A172 (cell line): ENCODE results near the gene UNC5C.

DNA sequence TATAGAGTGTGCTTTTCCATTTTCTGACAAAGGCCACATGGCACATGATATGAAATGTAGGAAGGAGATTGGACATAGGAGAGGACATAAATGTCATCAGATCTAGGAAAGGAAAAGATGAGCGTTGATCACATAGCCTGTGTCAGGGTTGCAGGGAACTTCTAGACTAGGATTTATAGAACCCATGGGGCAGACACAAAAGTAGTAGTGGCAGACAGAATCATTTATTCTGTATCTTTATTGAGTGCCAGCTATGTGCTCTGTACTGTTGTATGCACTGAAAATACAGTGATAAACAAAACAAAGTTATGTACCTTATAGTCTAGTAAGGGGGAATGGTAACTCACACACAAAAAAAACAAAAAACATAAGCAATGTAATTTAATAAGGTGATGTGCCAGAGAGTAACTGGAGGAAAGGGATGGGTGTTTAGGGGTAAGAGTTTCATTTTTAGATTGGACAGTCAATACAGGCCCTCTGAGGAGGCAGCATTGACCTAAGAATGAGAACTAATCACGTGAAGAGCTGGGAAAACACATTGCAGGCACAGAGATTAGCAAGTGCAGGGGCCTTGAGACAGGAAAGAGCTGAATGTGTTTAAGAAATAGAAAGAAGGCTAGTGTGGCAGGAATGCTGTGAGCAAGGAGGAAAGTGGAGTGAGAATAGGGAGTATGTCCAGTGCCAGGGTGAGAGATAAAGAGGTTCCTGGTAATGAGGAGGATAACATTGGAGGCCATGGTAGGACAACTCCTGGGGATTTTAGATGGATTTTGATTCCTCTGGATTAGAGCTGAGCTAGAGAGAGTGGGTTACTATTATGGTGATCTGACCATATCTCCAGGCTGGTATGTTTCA, 17.4 kb downstream of the PDLIM5 start:
- RAMPAGE, long total RNA: no peak

- RAMPAGE, long total RNA: no peak
Observed at GRCh38 chr4:94487301-94487793, 35.6 kb downstream of the PDLIM5 start.

GRCh38 chr4:94499564-94500112, 47.9 kb downstream of the PDLIM5 start:
- RAMPAGE, long total RNA: no peak

- RAMPAGE, long total RNA: no peak
Observed at GRCh38 chr4:94525877-94526305, 74.1 kb downstream of the PDLIM5 start.

GRCh38 chr4:94666696-94667123, 91.0 kb upstream of the BMPR1B start:
- RAMPAGE, long total RNA: no peak

DNA sequence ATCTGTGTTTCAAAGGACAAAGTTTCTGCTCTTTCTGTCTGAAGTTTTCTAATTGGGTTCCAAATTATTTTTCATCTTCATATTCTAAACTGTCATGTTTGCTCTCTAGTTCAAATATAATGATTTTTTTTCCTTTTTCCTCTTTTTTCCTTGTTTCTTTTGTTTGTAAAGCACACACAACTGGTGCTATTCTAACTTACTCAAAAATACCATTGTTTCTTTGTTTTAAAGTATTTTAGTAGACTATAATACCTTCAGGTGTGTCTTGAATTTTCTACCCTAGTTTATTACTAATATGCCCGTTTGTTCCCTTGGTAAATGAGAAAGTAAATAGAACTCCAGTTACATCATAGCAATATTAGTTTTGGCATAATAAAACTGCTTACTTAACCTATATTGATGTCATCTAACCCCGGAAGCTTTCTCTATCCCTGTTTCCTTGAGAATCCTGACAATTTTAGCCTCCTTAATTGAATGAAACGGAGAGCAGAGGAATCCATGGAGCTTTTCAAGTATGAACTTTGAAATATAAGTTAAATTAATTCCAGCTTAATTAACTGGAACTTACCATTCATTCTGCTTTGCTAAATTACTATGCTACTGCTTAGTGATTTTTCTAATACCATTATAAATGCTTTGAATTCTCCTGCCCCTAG, 87.5 kb upstream of the BMPR1B start:
- RAMPAGE, long total RNA: no peak

- RAMPAGE, long total RNA: no peak
Observed at GRCh38 chr4:94670778-94671368, 86.9 kb upstream of the BMPR1B start.

DNA sequence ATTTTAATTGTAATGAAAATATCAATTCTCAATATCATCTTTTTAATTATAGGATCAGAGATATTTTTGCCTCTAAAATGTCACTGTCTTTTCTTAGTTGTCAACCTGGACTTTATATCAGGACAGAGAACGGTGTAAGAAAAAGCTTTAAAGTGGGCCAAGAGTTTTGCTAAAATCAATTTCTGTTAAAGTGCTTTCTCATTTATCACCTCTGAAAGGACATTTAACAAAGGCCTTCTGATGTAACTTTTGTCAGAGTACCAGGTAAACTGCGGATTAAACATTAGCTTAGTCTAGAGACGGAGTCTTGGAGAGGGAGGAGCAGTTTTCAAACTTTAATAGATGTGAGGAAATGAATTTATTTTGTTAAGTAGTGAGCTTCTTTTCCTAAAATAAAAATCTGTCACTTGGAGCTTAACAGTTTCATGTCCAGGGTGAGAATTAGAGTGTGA, 33.8 kb upstream of the BMPR1B start:
- RAMPAGE, long total RNA: no peak

DNA sequence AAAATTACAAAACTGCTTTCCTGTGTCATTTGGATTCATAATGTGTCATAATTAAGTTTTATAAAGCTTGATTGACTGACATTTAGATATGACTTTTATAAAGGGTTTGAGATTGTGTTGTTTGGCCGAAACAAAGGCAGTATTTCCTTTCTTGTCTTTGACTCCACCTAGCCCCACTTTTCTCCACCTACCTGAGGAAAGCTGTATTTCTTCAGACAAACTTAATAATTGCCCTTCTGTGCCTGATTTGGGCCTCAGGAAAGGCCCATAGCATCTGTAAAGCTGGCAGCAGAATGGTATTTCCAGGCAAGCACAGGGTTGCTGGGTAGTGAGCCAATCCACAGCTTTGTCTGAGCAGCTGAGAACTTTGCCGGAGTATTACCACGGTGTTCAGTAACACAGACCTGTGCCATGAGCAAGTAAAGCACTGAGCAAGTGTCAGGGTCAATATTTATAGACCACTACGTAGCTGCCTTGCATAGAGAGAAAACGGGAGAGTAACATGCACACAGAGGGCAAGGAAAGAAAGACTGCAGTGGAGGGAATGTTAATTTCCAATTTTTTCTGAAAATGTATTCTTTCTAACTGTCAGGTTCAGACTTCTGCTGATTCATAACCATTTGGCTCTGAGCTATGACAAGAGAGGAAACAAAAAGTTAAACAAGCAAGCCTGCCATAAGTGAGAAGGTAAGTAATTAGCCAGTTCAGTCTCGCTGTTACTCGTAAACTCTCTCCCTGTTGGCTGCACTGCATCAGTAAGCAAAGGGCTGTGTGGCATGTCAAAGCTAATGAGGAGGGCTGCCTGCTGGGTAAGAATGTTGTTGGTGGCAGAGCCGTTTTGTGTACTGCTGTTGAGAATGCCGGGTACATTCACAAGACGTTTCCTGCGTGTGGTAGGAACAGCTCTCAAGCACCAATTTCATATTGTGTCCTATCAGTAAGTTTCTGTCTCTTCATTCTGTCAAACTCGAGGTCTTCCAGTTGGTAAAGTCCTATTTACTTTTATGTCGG, 238.0 kb downstream of the BMPR1B start:
- RAMPAGE, long total RNA: no peak

DNA sequence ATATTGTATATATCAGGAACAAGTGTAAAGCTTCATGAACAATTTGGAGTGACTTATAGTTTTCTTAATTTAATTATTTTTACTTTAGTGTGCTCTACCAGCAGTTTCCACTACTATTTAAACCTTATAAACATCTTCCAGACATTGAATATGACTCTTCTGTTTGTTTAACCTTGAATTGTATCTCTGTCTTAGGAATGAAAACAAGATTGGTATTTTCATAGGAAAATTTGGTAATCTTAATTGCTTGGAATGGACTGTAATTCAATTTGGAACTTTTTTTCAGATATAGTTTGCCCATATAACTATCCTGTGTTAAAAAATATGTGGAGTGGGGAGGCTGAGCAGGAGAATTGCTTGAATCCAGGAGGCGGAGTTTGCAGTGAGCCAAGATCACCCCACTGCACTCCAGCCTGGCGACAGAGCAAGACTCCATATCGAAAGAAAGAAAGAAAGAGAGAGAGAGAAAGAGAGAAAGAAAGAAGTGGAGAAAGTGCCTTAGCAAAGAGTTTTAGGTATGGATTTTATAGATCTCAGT, 242.4 kb downstream of the BMPR1B start:
- RAMPAGE, long total RNA: no peak

DNA sequence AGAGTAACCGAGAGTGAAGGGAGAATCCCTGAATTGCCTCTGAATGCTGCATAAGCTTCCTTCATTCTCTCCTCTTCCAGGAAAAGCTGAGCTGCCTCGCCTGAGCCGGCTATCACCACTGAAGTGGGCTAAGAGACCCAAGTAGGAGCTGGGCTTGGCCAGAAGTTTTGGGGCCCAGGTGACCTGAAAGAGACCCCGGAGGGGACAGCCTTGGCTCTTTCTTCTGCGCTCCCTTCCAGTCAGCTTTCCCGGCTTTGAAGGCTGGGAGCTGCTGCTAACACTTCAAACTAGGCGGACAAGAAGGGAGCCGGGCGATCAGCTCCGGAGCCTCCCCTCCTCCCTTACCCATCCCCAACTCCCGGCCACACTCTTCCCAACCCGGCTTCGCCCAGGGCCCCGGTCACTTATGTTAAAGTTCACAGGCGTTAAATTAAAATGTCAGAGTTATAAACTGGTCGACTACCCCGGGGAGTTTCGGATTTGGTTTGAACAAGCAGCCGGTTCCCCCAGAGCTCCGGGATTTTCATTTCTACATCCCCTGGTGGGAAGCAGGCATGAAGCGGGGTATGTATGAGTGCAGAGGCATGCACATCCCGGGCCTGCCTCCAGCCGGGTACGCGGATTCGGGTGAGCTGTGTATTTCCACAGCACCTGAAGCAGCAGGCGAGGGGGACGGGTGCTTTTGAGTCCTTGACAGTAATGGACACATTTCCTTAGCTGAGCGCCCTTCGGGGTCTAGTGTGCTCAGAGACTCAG, 1.1 kb downstream of the UNC5C start:
- RAMPAGE, long total RNA: no peak

DNA sequence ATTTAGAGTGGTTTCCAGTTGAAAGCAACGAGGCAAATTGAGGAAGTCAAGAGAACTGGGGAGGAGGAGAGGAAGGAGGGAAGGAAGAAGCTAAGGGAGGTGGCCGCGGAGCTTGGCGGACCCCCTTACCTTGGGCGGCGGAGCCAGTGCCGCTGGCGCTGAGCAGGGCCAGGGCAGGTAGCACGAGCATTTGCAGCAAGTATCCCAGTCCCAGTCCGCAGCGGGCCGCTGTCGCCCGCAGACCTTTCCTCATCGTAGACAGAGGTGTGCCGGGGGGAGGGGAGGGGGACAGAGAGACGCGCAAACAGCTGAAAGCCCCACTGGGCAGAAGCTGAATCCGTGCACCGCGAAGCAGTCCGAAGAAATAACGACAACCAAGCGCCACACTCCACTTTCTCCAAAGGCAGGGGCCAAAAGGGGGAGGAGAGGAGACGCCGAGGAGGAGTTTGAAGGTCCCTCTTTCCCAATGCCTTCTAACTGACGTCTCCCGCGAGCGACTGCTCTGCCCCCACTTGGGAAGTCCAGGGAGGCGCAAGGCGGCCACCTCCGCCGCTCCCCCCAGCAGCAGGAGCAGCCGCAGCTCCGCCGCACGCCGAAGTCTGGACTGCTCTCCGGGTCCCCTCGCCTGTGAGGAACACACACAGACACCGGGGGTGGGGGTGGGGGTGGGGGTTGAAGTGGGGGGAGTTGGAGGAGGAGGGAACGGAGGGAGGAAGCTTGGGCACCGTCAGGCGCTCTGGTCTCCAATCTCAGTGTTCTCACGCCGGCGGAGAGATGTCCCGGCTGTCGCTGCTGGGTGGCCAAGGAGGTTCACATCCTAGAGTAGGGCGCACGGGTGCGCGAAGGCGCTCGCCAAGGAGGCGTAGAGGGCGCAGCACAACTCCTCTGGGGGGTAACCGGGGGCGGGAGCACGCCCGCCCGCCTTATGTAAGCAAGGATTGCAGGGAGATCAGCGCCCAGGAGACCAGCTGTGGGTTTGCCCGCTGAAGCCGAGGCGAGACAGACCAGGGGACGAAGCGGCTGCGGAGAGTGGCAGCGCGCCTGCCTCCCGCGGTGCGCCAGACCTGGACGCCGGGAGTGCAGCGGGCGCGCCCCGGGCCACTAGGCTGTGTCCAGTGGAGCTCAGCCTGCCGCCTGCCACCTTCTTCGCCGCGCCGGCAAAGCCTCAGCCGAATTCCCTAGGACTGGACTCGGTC, at the start of gene UNC5C:
UNC5C (minus strand) TSS at position 369 of the 1,196 bp plus-strand sequence.
- RAMPAGE, long total RNA: start-site peak on the minus strand centred at position 308 of the sequence, 229 bp wide, 48 and 50 reads in 2 replicates; start-site peak on the minus strand centred at position 604 of the sequence, 93 bp wide, 22 and 67 reads in 2 replicates

DNA sequence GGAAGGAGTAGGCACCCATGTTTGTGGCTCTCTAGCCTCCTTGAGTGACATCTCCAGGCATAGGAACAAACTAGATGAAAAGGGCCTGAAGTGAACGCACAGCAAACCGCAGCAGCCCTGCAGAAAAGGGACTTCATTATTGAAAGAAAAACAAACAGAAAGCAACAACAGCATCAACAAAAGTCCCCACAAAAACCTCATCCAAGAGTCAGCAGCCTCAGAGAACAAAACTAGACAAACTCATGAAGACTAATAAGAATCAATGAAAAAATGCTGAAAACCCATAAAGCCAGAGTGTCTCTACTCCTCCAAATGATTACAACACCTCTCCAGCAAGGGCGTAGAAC, 805.7 kb downstream of the STPG2 start:
- RAMPAGE, long total RNA: no peak

DNA sequence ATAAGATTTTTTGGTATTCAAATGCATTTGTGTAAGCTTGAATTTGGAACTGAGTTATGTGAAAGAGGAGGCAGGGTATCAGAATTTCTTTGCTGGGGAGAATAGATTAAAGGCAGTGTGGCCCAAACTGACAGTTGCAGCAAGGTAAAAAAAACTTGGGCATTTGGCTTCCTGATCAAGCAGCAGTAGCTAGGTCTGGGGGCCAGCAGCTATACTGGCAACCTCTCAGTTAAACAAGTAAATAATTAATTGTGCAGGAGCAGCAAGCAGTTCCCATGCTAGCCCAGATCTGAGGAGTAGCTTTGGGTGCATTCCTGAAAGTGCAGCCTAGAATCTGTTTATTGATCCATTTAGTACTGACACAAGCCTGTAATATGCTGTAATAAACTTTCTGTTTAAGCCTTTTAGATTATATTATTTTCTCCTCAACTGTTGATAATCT, 276.5 kb downstream of the STPG2 start:
- RAMPAGE, long total RNA: no peak

- RAMPAGE, long total RNA: no peak
Observed at GRCh38 chr4:97903463-97903876, 239.8 kb downstream of the STPG2 start.

DNA sequence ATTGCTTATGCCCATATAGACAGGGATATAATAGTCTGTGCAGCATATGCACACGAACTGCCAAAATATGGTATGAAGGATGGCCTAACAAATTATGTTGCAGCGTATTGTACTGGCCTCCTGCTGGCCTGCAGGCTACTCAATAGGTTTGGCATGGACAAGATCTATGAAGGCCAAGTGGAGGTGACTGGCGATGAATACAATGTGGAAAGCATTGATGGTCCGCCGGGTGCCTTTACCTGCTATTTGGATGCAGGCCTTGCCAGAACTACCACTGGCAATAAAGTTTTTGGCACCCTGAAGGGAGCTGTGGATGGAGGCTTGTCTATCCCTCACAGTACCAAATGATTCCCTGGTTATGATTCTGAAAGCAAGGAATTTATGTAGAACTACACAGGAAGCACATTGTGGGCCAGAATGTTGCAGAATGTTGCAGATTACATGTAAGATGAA, 117.7 kb downstream of the STPG2 start:
- RAMPAGE, long total RNA: no peak

GRCh38 chr4:98288559-98288942, 27.4 kb downstream of the RAP1GDS1 start:
- RAMPAGE, long total RNA: no peak

DNA sequence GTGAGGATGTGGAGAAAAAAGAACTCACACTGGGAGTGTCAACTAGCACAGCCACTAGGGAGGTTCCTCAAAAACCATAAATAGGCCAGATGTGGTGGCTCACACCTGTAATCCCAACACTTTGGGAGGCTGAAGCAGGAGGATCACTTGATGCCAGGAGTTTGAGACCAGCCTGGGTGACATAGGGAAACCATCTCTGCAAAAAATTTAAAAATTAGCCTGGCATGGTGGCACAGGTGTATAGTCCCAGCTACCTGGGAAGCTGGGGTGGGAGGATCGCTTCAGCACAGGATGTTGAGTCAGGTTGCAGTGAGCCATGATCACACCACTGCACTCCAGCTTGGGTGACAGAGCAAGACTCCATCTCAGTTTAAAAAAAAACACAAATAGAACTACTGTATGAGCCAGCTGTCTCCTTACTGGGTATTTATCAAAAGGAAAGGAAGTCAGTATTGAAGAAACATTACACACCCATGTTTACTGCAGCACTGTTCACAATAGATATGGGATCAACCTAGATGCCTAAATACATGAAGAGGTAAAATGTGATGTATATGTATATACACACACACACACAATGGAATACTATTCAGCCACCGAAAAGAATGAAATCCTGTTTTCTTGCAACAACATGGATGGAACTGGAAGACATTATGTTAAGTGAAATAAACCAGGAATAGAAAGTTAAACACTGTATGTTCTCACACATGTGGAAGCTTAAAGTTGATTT, 138.8 kb downstream of the RAP1GDS1 start:
- RAMPAGE, long total RNA: no peak

DNA sequence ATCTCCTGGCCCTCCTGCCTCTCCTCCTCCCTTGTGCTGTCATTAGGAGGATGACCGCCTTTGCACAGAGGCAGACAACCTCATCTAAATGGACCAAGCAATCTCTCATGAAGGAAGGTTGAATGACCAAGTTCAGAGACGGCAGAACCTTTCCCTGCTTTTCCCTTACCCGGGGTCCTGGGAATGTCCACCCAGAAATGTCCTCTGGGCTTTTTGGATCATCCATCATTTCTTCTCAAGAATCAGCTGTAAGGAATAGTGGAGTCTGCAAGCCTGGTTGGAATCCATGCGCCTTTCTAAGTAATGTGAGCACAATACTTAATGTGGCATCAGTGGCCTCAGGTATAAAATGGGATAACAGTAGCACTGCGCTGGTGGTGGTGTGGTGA, 115.5 kb upstream of the TSPAN5 start:
- RAMPAGE, long total RNA: no peak

- RAMPAGE, long total RNA: no peak
Observed at GRCh38 chr4:99013430-99014009, 18.0 kb downstream of the METAP1 start.